HL-60 (cell line): ENCODE measurements around the genes NOXO1, NTHL1, BRICD5 and CCNF.

GRCh38 chr16:1615211-1615721, 3.1 kb downstream of the CRAMP1 start:
- RRBS: no CpG with 5 or more reads among the region's 10 CpGs

- RRBS: 72% methylated on average over 5 of the region's 72 CpGs
Observed at GRCh38 chr16:1763494-1764398, 7.6 kb downstream of the NME3 start.

DNA sequence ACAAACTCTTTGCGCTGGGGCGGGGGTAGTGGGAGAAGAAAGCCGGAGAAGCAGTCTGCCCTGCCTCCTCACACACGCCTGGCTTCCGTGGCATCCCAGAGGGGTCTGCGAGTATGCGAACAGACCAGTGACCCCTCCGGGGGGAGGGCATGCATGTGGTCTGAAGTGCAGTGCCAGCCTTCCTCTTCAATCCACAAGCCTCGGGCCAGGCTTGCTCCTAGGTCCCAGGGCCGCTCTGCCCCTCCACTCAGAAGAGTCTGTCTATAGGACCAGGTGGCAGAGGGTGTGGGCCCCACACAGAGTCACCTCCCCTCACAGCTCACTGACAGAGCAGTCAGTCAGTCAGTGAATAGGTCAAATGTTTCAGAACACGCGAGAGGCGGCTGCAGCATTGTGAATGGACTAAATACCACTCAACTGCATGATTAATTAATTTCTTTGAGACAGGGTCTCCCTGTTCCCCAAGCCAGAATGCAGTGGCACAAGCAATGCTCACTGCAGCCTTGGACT, 14.2 kb upstream of the IGFALS start:
- RRBS: 91% methylated on average over 5 of the region's 13 CpGs

GRCh38 chr16:1828551-1829634, 1.9 kb downstream of the FAHD1 start:
- RRBS: no CpG with 5 or more reads among the region's 15 CpGs

GRCh38 chr16:1884102-1884848, 12.3 kb upstream of the MEIOB start:
- RRBS: no CpG with 5 or more reads among the region's 18 CpGs

DNA sequence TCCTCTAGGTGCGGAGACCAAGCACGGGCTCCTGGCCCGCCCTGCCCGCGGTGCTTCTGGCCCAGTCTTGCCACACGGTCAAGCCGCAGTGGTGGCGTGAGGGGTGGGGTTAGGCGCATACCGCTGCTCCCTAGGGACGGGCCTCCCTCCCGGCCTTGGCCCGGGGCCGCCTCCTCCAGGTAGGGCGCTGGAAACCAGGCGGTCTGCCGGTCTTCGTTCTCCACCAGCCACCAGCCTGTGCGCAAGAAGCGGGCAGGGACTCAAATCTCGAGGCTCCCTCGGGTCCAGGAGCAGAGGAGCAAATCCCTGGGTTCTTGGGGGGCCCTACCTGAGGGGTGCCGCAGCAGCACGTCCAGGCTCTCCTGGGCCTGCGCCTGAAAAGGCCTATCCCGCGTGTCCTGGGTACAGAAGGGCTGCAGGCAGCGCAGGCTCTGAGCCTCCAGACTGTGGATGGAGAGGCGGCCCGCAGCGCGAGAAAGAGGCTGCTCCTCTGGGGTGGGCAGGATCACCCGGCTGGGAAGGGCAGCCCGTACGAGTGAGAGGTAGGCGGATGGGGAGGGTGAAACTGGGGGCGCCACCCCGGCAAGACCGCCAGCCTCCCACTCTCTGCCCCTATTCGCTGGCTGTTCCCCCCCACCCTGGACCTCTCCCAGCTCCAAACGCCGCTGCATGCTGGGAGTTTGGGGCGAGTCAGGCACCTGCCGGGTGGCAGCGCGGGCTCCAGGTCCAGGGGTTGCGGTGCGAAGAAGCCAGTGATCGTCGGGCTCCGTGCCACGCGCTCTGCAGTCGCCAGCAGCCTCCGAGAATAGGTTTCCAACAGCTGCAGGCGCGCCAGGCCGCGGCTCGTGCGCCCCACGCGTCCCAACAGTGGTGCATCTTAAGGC, 1.4 kb downstream of the NOXO1 start:
- RRBS: 58% methylated on average over 14 of the region's 63 CpGs

DNA sequence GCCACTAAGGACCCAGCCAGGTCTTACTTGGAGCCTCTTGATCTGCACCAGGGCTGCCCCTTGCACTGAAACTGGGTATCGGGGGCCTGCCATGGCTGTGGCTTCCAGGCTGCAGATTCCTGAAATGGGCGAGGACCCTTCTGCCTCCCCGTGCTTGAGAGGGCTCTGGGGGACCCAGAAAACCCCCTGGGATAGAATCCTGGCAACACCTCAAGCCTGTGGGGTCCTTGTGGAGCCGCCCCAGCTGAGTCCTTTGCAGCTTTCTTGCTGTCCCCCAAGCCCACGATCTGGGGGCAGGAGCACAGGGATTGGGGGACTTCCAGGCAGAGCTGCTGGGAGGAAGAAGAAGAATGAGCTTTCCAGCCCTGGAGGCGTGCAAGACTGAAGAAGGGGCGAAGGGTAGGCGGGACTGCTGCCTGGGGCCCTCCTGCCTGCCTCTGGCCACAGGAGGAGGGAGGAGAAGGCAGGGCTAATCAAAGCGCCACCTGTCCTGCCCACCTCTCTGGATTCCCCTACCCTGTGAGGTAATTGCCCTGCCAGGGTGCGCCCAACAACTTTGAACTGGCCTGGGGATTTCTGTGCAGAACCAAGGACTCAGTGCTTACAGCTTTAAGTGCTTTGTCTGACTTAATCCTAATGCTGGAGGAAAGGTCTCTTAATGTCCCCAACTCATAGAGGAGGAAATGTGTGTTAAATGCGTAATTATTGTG, at the start of gene NOXO1:
Gene NOXO1 (minus strand): TSS at position 383 of the 710 bp plus-strand sequence.
- RRBS: no CpG with 5 or more reads among the region's 11 CpGs

- RRBS: 96% methylated on average over 11 of the region's 25 CpGs
Observed at GRCh38 chr16:2001435-2001914, 11.7 kb downstream of the SYNGR3 start.

DNA sequence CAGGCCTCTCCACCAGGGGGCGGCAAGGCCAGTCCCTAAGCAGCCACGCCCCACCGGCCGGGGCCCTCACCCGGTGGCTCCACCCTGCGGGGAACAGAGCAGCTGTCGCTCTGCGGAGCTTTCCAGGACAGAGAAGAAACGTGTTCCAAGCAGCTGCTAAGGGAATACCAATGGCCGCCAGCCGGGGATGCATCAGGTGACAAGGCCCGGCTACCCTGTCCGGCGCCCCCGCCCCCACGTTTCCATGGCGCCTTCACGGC, 14.1 kb downstream of the SYNGR3 start:
- RRBS: 6% methylated on average over 4 of the region's 18 CpGs

GRCh38 chr16:2008581-2009259, 10.9 kb upstream of the NPW start:
- RRBS: no CpG with 5 or more reads among the region's 27 CpGs

DNA sequence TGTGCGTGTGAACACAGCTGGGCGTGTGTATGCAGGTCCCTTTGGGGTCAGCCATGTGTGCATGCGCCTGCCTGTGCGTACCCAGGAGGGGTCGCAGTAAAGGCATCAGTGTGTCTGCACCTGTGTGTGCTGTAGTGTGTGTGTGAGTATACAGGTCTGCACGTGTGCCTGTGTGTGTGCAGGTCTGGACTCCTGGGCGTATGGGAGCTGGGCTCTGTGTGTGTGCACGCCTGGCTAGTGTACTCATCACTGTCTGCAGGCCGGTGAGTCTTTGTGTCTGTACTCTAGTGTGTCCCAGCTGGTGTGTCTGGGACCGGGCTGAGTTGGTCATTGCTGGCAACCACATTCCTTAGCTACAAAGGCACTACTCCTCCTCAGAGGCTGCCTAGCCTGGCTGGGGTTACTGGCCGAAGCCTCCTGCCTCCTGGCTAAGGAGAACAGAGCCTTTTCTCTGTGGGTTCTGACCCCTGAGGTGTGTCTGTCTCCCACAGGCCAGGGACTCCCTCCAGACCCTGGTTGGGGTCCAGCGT, 933 bp downstream of the NHERF2 start:
- RRBS: no CpG with 5 or more reads among the region's 12 CpGs

DNA sequence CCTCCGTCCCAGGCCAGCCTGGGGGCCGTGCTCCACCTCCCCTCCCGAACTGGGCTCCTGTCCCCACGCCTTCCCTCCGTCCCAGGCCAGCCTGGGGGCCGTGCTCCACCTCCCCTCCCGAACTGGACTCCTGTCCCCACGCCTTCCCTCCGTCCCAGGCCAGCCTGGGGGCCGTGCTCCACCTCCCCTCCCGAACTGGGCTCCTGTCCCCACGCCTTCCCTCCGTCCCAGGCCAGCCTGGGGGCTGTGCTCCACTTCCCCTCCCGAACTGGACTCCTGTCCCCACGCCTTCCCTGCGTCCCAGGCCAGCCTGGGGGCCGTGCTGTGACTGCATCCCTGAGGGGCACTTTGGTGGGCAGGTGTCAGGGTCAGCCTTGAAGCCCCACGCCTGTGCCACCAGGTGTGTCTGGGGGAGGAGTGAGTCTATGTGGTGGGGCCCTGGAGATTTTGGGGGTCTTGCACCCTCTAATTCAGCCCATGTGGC, 7.9 kb downstream of the NHERF2 start:
- RRBS: no CpG with 5 or more reads among the region's 18 CpGs

DNA sequence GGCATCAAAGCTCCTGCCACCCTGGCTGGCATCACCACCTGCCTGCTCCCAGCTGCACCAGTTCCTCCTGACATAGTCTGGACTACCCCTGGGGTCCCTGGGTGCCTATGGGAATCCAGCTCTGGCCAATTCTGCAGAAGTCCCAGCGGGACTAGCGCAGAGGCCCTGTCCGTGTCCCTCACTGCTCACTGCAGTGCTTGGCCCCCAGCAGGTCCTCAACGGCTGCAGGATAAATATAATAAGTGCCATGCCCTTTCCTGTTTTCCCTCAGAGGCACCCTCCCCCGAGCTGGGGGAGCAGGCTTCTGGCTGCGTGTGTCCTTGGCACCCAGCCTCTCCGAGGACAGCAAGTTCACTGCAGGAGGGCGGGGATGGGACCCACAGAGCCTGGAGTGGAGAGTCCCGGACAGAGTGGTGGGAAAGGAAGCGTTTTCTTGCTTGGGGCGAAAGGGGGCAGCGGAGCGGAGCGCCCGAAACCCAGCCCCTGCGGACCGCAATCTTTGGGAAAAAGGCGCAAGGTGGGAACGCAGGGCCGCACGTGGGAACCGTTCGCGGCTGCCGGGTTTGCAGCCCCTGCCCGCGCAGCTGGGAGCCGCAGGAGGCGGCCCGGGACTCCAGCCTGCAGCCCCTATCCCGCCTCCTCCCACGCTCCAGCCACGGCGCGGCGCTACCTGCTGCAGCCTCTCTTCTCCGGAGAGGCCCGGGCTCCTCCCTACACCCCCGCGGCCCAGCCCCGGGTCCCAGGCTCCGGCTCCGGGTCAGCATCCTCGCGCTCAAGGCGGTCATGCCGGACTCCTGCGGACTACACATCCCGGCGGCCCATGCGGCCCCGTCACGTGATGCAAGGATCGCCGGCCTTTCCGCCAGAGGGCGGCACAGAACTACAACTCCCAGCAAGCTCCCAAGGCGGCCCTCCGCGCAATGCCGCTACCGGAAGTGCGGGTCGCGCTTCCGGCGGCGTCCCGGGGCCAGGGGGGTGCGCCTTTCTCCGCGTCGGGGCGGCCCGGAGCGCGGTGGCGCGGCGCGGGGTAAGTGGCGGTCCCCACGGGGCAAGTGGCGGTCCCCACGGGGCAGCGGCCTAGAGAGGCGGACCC, at the start of gene NTHL1:
Gene NTHL1 (minus strand): TSS at position 796 of the 1,093 bp plus-strand sequence.
- RRBS: 2% methylated on average over 42 of the region's 87 CpGs

DNA sequence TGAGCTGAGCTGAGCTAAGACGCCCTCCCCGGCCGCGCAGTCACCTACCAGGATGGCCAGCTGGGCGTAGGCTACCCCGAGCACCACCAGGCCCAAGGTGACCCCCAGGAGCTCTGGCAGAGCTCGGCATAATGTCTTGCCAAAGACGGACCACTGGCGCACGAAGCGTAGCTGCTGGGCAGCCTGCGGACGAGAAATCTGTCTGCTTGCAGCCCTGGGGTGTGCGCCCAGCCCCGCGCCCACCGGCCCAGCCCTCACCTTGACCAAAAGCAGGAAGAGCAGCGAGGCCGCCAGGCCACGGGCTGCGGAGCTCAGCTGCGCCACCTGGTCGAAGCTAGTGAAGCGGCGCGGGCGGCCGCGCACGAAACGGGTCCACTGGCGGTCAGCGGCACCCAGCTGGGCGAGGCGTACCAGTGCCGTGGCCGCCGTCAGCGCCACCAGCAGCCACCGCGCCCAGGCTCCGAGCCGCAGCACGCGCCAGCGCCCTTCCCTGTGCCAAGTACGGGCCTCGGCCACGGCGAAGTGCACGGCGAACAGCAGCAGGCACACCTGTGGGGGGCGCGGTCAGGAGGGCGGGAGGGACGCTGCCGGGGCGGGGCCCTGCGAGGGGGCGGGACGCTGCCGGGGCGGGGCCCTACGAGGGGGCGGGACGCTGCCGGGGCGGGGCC, 43.0 kb downstream of the TSC2 start:
- RRBS: 96% methylated on average over 2 of the region's 68 CpGs

DNA sequence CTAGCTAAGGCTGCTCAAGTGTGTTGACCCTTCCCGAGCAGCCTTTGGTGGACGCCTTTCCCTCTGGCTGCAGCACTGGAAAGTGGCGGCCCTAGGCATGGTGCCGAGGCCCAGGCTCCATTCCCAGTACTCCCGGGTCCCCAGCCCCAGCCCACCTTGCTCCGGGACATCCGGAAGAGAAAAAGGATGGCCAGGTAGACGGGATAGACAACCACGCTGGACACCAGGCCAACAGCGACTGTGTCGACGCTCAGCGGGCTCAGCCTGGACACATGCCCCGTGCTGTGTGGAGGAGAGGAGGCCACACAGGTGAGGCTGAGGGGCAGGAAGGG, 36.2 kb downstream of the PKD1 start:
- RRBS: no CpG with 5 or more reads among the region's 14 CpGs

DNA sequence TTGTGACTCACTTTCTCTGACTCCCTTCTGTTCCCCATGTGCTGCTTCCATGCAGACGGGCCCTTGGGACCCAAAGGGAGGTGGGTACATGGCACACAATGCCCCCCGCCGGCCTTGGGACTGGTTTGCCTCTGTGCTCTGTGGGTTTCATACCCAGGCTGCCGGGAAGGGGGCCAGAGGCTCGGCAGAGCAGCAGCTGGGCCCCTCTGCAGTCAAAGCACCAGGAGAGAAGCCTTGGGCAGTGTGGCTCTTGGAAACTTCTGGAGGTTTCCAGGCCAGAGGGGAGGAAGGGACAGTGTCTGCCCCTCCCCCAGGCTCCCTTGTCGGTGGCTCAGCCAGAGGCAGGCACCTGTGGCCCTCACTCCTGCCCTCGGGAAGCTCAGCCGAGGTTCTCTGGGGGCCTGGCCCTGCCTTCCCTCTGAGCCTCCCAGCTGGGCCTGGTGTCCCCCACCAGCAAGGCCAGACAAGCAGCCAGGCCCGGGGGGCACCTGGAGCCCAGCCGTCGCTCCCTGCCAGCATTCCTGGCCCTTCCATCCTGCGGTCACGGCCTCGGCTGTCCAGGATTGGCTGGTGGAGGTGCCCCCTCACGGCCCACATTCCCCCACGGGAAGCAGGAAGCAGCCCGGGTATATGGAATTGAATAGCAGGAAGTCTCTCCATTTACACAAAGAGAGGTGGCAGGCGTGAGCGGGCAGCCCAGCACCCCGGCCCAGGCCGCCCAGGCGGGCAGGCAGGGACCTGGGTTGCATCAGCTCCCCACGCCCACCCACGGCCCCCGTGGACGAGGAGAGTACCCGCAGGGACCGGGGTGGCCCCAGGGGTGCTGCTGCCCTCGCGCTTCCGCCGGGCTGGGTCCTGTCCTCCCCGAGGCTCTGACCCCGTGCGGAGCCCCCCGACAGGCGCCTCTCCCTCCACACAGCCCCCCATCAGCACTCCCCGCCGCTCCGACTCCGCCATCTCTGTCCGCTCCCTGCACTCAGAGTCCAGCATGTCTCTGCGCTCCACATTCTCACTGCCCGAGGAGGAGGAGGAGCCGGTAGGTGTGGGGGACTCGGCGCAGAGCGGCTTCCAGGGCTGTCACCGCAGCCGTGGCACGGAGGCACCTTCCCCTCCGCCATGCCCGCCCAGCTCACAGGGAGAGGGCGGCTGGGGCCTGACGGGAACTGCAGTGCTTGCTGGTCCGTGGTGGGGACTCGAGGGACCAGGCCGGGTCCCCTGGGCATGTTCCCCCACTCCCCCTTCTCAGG, 14.5 kb downstream of the TRAF7 start:
- RRBS: 86% methylated on average over 15 of the region's 58 CpGs

DNA sequence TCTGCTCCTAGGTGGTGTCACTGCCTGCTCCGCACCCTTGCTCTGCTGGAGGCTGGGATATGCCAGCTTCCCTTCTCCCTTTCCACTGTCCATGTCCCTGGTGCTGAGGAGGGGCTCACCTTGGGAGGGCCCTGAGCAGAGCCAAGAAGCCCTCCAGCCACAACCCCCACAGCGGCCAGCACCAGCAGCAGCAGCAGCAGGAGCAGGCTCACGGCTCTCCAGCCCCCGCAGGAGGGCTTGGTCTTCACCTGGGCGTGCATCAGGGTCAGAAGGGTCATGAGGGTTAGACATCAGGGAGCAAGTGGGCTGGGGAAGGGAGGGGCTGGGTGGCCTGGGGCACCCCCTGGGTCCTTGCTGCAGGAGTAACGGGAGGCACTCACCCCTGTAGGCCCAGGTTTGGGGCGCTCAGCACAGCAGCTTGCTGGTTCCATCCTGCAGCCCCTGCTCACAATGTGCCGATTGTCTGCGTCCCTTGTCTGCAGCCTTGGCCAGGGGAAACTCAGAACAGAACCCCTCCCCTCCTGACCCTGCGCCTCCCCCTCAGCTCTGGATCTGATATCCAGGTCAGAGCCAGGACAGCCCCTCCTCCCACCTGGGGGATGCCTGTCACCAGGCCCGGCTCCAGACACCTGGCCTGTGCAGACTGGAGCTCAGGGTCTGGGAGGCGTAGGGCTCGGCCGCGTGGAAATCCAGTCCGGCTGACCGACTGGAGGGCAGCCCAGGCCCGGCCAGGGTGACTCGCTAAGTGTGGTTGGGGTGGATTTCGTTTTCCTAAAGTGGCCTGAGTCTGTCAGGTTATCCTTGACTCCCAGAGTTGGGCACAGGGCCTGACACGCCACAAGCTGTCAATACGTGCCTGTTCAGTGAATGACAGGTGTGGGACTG, at the start of gene BRICD5:
Gene BRICD5 (minus strand): TSS at position 461 of the 885 bp plus-strand sequence.
- RRBS: 84% methylated on average over 6 of the region's 22 CpGs

DNA sequence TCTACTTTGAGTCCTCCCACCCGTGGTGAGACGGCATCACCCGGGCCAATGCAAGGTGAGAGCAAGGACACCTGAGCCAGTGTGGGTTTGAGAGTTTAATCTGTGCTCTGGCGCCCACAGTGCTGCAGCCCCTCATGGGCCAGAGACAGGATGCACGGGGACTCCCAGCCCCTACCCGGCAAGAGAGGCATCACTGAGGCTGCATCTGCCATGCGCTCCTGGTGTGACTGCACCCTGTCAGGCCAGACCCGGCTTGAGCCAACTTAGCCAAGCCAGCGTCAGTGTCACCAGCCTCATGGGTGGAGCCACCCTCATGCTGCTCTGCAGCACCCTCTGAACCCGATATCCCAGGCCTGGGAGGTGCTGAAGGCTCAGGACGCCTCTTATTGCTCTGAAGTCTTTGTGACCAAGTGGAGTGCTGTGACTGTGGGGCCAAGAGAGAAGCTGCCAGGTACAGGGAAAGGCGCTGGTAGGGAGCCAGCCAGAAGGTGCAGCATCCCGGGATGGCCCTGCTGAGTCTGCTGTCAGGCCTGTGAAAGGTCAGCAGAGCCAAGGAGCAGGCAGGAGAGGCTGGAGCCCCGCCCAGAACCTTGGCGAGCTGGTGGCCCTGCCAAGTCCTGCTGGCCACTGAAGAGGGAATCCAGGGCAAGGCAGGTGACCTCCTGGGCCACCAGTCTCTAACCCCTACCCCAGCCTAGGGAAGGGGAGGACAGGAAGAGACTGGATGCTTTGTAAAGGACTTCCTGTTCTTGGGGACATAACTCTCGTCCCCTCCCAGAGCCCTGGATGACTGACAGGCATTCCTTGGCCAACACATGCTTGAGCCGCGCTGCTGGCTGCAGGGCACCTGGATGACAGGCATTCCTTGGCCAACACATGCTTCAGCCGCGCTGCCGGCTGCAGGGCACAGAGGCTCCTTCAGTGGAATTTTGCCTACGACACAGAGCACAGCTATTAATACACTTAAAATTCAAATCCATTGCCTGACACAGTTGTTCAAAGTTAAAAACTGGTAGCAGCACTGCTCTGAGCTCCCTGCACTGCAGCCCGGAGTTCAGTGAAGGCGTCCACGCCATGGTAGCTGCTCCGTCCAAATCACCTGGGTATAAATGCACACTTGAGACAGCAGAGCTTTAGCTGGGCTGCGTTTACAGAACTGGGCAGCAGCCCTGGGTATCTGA, 1.6 kb upstream of the BRICD5 start:
- RRBS: 70% methylated on average over 2 of the region's 27 CpGs

DNA sequence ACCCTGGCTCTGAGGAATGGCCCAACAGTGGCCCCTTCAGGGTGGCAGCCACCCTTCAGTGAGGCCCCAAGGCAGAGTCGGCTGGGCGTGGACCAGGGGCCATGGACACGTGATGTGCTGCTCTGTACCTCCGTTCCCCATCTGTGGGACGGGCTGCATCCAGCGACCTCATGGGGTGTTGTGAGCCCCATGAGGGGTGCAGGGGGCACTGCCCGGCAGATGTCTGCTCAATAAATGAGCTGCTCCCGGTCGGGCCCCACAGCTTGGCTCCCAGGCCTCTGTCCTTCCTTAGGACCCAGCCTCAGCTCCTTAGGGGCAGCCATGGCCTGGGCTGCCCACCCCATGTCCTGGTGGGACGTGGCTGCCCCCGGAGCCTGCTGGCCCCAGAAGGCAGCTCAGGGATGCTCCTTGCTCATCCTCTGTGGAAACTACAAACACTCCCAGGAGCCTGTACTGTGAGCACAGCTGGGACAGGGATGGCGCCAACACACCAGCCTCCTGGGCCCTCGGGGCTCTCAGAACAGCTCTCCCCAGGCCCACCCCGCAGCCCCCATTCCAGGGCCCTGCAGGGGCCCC, 2.3 kb downstream of the DNASE1L2 start:
- RRBS: no CpG with 5 or more reads among the region's 14 CpGs

DNA sequence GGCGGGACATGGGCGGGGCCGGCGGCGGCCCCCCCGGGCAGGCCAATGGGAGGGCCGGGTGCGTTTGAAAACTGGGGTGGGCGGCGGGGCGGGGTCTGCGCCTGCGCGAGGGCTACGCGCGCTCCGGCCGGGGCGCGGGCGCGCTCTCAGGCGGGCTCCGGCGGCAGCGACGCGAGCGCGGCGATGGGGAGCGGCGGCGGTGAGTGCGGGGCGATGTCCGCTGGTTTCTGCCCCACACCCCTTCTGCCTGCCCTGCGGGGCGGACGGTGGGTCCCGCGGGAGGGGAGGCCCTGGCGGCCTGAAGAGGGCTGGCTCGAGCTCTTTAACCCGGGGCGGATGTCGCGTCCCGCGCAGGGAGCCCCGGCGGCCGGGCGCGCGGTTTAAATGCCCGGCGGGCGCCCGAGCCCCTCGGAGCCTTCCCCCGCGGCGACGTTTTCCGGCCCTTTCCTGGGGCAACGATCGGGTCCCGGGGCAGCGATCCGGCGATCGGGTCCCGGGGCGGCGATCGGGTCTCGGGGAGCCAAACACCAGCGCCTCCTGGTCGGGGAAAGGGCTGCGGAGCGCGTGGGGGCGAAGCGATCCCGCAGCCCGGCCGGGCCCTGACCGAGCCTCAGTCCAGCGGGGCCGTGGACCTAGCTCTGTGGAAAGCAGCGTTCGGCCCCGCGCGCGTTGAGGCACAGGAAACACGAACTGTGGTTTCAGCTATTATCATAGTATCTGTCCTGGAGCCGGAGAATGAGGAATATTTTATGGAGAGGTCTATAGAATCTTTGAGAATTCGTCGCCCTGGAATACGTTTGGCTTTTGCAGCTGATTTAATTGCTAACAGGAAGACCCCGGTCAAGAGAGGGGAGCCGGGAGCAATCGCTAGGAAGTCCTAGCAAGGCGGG, at the start of gene CCNF:
Gene CCNF (plus strand): TSS at position 149 of the 890 bp plus-strand sequence.
- RRBS: 2% methylated on average over 39 of the region's 107 CpGs